Camera-type eye (tissue), 1 donor: ENCODE data around the genes C1QL2, SCTR, CFAP221 and PTPN4.

- RAMPAGE, long total RNA, result no peak
These were observed 4.4 kb downstream of the EN1 start for GRCh38 chr2:118842741-118843667.

- RAMPAGE, long total RNA, result no peak
These were observed 267 bp downstream of the C1QL2 start for GRCh38 chr2:119158378-119158589.

DNA sequence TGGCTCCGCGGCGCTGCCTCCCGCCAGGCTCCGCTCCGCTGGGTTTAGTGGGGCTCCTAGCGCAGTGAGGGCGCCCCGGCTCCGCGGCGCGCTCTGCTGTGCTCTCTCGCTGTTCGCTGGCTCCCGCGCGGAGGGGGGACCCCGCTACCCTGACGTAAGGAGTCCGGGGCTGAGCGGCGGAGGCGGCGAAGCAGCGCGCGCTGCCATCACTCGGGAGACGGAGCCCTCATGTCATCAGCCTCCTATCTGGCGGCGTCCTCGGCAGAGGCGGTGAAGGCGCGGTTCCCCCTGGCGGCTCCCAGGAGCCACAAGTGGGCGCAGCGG is at the start of gene C1QL2:
Gene C1QL2 (minus strand): TSS at position 95 of the 324 bp plus-strand sequence.
- RAMPAGE, long total RNA, result no peak

DNA sequence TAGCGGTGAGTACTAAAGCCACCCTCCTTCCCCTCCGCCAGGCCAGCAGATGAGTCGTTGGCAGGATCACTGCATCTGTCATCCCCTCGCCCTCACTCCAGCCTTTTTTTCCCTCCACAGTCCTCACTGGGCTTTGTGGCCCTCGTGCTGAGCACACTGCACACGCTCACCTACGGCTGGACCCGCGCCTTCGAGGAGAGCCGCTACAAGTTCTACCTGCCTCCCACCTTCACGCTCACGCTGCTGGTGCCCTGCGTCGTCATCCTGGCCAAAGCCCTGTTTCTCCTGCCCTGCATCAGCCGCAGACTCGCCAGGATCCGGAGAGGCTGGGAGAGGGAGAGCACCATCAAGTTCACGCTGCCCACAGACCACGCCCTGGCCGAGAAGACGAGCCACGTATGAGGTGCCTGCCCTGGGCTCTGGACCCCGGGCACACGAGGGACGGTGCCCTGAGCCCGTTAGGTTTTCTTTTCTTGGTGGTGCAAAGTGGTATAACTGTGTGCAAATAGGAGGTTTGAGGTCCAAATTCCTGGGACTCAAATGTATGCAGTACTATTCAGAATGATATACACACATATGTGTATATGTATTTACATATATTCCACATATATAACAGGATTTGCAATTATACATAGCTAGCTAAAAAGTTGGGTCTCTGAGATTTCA is 39.4 kb downstream of the STEAP3 start:
- RAMPAGE, long total RNA, result no peak

GRCh38 chr2:119264323-119264704 is 40.7 kb downstream of the STEAP3 start:
- RAMPAGE, long total RNA, result no peak

DNA sequence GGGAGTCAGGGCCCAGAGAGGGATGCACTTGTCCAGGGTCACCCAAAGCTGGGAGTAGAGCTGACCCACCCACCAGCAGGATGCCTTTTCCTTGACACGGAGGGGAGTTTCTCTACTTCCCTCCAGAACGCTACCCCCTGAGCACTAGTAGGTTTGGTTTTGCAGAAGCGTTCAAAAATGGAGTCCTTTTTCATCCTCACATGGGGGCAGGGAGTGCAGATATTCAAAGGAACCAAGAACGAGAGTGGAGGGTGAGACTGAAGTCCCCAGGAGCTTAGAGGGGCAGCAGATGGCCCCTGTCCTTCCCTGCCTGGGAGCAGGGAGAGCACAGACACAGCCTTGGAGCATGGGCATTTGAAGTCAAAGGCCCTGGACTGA is 7.3 kb downstream of the TMEM37 start:
- RAMPAGE, long total RNA, result no peak

DNA sequence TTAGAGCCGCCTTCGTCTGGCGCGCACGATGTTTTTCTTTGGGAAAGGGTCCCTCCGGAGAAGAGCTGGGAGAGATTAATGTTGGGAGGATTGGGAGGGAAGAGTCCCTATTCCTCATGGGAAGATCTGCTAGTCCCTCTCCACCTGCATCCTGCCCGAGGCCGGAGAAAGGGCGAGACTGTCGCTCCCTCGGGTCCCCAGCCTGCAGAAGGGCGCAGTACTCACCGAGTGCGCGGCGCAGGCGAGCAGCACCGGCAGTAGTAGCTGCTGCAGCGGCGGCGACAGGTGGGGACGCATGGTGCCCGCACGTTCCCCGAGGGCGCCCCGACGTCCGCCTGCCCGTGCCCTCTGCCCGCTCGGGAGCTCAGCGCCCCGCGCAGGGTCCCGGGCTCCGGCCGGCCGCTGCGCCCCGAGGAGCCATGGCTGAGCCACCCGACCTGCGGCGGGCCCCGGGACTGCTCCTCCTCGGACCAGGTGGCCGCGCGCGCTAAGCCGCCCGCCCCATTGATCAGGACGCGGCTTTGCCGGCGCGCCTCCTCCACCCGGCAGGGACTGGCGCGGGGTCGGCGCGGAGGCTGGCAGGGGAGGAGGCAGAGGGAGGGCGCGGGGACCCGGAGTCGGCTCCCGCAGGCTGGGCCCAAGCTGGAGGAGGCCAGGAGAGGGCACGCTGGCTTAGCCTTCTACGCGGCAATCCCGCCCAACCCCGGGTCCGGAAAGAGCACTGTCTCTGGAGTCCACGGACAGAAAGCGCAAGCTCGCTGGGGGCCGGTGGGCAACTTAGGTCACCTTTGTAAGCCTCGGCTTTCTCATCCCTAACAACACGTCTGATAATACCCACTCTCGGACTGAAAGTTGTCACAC is at the start of gene SCTR:
Gene SCTR (minus strand): TSS at position 554 of the 861 bp plus-strand sequence.
- RAMPAGE, long total RNA, result no peak

DNA sequence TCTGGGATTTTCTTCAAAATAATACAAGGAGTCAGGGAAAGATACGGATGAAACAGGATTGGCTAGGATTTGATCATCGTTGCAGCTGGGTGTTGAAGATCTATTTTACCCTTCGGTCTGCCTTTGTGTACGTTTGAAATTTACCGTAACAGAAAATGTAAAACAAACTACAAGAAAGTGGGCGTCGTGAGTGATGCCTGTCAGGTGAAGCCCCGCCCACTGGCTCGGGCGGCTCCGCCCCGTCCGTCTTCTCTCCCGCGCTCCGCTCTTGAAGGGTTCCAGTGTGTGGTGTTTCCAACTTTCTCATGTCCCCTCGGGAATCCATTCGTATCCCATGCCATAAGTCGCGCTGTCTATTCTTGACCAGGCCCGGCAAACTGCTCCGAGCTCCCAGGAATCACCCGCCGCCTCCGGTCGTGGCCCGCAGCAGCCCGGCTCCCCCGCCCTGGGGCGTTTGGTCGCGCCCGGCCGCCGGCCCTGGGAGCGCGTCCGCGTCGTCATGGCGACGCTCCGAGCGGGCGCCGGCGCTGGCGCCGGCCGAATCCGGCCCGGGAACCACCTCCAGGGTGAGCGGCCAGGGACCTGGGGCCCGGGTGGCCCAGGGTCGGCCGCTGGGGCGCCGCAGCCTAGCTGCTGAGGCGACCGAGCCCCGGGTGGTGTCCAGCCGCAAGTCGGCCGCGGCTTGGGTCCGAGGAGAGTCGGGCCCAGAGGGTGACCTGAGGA is at the start of gene CFAP221:
Gene CFAP221 (plus strand): TSS at position 505 of the 723 bp plus-strand sequence.
- RAMPAGE, long total RNA, result start-site peak on the plus strand centred at position 516 of the sequence, 72 bp wide, 15 reads

DNA sequence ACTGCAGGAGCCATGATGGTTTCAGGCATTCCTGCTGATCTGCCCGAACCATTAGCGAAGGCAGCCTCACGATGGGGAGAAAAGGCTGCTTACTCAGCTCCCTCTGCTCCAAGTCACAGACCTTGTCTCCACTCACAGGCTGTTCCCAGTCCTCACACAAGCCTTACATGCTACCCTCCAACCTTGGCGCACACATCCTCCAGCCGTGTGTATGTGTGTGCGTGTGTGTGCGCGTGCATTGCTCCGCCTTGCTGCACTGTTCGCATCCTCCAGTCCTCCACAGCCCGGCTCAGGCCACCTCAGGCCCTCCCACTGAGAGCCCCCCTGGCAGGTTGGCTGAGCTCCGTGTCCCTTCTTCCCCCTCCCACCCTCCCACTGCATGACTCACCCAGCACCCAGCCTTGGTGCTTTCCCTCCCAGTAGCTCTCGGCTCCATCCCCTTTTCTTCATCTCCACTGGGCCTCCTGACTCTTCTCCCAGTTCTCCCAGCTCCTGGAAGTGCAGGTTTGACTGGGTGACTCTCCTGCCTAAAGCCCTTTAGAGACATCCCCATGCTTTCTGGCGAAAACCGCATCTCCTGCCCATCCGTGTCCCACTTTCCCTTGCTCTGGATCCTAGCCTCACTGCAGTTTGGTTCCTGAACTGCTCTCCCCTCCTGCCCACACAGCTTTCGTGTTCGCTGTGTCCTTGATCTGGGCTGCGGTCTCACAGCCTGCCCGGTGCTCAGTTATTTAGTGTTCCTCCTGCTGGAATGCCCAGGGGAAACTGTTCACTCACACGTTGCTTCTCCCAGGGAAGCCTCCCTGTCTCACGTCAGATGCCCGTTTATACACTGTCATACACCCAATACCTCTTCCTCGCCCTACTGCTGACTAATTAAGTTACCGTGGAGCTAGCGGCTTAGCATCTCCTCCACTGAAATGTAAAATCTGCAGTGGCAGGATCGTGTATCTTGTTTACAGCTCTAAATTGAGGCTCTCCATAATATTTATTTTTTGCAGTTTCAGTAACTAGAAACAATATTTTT is 4.9 kb downstream of the TMEM177 start:
- RAMPAGE, long total RNA, result no peak

DNA sequence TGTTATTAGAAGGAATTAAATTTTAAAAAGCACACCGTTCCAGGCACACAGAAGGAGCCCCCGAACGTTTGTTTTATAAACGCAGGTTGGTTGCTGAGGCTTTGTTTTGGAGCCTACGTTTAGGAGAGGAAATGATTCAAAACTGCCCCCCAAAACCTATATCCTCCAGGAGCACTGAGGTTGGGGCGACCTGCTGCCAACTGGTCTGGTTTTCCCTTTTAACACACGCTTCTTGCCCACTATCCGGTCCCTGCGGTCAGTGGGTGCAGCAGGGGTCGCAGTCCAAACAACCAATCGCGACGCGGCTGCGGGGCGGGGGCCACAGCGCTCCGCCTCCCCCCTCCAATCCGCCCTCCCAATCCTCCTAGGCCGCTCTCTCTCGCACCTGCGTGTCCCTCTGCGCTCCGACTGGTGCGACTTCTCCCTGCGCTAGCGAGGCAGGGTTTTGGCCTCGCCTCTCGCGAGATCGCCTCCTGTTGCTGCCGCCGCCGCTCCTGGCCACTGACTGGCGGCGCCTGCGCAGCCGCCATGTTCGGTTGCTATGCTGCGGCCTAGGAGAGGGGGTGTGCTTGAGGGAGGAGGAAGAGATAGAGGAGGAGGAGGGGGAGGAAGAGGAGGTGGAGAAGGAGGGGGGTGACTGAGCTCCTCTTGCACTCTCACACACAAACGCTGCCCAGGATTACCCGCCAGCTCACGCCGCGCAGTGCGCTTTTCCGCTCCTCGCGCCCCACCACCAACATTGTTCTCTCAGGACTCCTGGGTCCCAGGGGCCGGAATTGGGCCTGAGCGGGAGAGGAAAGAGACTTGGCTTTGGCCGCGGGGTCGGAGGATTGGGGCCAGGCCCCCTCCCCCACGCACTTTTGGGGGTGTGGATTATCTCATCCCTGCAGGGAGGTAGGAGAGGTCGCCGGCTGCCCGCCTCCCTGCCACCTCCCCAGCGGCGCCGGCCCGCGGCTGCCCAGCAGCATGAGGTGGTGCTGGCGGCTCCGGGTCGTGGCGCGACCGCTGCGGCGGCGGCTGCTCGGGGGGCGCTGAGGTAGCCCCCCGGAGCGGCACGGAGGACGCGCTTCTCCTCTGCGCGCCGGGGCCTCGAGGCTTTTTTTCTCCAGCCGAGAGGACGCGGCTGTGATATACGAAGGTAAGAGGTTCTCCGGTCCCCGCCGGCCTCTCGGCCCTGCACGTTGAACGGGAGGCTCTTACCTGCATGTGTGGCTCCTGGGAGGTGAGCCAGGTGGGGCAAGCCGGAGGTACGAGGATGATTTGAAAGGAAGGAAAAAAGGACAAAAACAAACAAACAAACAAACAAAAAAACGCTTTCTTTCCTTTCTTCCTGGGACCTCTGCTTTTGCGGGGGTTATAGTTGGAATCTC is at the start of gene PTPN4:
Gene PTPN4 (plus strand): TSS at position 676 of the 1,370 bp plus-strand sequence.
- RAMPAGE, long total RNA, result no peak

DNA sequence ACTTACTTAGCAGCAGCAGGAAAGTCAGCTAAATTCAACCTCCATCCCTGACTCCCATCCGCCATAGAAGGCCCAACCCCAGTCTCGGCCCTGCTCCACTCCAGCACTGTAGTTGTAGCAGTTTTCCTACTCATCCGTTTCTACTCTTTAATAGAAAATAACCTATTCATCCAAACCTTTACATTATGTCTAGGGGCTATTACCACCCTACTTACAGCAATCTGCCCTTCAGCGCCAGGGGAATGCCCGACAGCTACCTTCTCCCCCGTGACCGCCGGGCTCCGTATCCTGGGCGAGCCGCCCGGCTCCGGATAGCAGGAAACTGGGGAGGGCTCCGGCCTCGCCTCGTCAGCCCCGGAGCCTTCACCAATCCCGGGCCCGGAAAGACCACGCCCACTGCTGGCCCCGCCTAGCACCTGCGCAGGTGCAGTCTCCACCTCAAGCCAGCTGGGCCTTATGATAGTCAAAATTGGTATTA is 7.0 kb downstream of the TMEM185B start:
- RAMPAGE, long total RNA, result no peak

DNA sequence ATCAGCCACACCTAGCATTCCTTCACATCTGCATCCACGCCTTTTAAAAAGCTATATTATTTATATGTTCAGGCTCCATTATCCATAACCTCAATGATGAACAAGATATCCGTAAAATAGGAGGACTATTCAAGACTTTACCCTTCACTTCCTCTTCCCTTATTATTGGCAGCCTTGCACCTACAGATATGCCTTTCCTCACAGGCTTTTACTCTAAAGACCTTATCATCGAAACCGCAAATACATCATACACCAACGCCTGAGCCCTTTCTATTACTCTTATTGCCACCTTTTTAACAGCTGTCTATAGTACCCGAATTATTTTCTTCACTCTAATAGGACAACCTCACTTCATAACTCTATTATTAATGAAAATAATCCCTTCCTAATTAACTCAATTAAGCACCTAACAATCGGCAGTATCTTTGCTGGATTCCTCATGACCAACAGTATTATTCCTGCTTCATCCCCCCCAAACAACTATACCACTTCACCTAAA is 6.5 kb downstream of the TMEM185B start:
- RAMPAGE, long total RNA, result no peak

- RAMPAGE, long total RNA, result no peak
These were observed 32.3 kb upstream of the INHBB start for GRCh38 chr2:120313615-120314138.

- RAMPAGE, long total RNA, result no peak
These were observed 934 bp upstream of the INHBB start for GRCh38 chr2:120344760-120345643.

DNA sequence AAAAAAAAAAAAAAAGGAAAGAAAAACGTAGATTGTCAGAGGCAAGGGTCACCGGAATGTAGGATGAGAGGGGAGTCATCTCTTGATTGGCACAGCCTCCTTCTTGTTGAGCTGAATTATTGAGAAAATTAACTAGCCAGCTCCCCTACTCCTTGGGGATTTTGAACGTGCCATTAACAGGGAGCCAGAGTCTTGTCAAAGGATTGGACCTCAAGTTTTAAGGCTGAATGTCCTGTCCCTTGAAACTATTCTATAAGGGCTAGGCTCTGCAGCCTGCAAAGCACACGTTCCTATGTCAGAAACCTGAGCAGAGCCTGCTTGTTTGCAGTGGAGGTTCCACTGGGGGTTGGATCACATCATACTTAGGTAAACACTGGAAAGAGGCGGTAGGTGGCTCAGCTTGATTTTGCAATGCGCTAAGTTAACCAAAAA is 2.3 kb downstream of the INHBB start:
- RAMPAGE, long total RNA, result no peak

GRCh38 chr2:120722475-120723167 is 13.0 kb upstream of the GLI2 start:
- RAMPAGE, long total RNA, result no peak

- RAMPAGE, long total RNA, result no peak
These were observed 197.0 kb downstream of the GLI2 start for GRCh38 chr2:120932578-120933081.

DNA sequence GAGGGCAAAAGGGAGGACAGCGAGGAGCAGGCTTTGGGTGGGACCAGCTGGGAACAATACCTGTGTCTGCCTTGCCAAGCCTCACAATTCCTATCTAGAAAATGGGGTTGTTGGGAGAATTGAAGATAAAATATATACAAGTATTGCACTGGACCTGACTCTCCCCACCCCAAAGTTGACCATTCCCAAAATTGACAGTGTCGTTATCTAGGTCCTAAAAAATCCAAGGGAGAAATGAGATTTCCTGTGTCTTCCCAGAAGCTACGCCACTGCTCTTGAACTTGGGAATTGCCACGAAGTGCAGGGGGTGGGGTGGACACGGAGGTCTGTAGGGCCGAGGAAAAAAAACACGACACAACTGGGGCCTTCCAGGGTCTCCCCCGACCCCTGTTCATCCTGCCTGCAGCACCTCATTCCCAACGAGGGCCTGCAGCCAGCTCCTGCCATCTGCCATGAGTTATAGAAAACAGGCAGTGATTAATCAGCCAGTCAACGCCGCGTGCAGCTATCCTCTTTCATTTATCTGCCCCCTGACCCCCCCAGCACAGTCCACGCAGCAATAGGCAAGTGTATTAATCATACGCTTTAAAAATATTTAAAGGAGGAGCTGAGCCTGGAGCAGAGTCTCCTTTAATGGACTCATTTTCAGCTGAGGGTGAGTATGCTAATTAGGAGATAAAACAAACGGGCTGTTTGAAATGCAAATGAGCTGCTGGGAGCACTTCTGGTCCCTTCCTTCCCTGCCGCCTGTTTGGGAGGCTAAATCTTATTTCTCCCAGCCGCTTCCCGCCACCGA is 210.0 kb downstream of the TFCP2L1 start:
- RAMPAGE, long total RNA, result no peak

- RAMPAGE, long total RNA, result no peak
These were observed 129.4 kb downstream of the TFCP2L1 start for GRCh38 chr2:121155425-121156250.

- RAMPAGE, long total RNA, result no peak
These were observed 71.8 kb downstream of the TFCP2L1 start for GRCh38 chr2:121213138-121213762.